Cytotoxic T cell (primary cell): Measurements from ENCODE around the genes SLC15A5, LMO3, RERGL and RECQL.

- PRO-cap, 2 experiments: no peak in any of the 2 experiments
Measured at GRCh38 chr12:16277389-16278017, at the start of gene SLC15A5. SLC15A5 (minus strand) TSS chr12:16277685.

DNA sequence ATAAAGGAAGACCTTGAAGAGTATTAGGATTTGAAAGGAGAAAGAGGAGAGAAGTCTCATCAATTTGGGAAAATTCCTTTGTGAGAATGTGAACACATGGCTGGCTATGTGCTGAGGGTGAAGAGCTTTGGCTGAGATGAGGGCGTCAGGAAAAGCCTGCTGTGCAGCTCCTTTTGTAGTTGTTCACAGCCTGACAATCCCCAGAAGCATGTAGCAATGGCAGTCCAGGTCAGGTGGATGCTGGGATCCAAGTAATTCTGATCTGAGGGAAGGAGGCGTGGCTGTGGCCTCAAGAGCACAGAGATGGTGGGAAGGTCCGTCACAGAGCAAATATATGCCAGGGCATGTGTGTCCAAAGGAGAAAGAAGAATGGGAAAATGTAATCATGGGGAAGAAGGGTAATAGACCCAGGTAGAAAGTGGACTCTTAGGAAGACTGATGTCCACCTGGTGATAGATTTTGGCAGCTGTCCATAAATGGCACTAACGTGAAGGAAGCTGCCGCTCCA lies 13.7 kb downstream of the MGST1 start:
- PRO-cap, 2 experiments: no peak in any of the 2 experiments

DNA sequence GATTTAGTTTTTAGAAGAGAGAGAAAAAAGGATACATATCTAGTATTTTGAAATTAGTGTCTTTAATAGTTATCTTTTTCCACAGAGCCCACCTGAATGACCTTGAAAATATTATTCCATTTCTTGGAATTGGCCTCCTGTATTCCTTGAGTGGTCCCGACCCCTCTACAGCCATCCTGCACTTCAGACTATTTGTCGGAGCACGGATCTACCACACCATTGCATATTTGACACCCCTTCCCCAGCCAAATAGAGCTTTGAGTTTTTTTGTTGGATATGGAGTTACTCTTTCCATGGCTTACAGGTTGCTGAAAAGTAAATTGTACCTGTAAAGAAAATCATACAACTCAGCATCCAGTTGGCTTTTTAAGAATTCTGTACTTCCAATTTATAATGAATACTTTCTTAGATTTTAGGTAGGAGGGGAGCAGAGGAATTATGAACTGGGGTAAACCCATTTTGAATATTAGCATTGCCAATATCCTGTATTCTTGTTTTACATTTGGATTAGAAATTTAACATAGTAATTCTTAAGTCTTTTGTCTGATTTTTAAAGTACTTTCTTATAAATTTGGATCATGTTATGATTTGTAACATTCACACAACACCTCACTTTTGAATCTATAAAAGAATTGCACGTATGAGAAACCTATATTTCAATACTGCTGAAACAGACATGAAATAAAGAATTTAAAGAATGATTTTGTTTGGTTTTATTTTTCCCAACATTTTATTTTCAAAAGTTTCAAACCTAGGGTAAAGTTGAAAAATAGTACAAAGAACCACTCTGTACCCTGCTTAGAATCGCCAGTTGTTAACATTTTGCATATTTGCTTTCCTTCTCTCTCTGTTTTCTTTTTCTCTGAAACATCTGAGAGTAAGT lies 16.5 kb downstream of the MGST1 start:
- PRO-cap, 2 experiments: no peak in any of the 2 experiments

DNA sequence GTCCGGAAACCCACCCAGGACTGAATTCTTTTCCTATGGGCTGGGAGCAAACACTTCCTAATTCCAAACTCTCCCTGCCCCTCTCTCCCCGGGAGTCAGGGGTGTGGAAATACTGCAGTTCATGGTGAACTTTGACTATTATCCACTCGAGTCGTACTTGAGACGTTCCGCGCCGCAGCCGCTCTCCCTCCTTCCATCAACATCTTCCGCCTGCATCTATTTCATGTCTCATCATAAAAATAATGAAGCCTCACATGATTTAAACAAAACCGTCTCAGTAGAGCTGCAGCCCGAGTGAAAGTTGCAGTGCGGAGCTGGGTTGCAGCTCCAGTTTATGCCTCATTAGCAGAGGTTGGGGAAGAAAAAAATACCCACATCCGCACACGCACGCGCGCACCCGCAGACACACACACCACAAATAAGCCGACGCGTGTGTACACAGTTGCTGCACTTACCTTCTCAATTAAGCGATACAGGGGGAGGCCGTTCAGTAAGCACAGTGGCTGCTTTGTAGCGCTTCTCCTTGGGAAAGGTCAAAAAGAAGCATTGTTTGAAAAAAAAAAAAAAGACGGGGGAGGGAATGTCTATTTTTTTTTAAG lies at the start of gene LMO3:
LMO3 (minus strand) TSS at position 552 of the 599 bp plus-strand sequence.
- PRO-cap, 2 experiments: no peak in any of the 2 experiments

DNA sequence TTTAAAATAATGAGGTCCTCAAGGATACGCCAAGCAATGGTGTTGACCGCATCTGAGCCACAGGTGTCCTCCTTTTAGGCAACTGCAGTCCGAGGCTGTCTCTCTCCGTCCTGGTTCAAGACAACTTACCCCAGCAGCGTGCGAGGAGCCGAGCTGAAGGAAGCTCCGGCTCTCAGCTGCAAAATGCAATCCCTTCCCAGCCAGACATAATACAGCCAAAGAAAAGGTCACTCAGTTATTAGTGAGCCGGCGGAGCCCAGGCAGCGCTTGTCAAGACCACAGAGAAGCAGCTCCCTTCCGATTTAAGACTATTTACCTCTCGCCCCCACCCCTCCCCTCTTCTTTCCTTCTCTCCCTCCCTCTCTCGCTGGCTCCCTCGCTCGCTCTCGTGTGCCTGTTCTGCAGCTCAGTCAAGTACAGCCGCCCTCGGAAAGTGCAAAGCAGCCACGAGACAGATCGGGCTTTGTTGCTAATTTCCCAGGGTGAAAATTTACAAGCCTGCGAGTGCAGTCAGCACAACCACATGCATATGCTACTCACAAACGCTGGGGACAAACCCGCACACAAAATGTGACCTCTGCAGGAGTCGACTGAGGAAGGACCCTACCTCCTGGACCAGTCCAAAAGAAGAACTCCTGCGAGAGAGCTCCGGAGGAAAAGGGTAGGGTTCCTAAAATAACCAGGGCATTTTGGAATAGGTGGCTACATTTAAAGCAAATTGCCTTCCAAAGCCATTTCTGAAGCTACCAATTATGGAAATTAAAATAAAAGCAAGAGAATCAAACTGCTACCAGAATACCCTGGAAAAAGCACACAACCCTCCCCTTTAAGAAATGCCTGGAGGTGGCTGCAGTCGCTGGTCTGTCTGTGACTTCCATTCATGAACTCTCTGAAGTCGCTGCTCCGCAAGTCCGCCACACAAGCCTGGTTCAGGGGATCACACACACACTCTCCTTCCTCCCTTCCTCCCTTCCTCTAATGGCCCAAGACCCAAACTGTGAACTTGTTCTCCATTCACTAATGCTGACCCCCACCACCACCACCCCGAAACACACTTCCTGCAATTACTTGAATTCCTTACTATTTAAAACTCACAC lies 596 bp upstream of the LMO3 start:
- PRO-cap, 2 experiments: no peak in any of the 2 experiments

GRCh38 chr12:17409772-17410040 lies 680.3 kb downstream of the RERGL start:
- PRO-cap, 2 experiments: no peak in any of the 2 experiments

GRCh38 chr12:18089882-18090346 lies at the start of gene RERGL:
RERGL (minus strand) TSS chr12:18090193.
- PRO-cap, 2 experiments: no peak in any of the 2 experiments

- PRO-cap, 2 experiments: no peak in any of the 2 experiments
Measured at GRCh38 chr12:18900002-18900201, 162.0 kb downstream of the CAPZA3 start.

DNA sequence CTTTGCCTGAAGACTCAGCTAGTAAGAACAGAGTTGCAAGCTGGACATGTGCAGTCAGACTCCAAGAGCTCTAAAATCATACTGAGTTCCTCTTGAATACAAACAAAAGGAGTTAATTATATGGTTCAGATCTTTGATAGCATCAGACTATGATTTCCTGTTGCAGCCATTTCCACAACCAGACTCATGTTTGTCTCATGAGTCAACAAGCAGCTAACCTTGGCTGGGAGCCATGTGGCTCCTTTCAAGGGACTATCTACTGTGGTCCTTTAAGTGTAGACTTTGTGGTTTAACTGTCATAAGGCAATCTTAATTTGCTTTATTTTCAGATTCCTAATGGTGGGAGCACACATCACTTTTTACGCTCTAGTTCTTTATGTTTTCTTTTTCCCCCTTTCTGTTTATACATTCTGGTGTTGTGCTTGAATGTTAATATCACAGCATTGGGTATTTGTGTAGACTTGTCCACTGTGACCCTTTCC lies 144.4 kb downstream of the PLEKHA5 start:
- PRO-cap, 2 experiments: peak in 1 of 2 experiments; most common minus-strand start position 83 of the sequence (in 1)

GRCh38 chr12:19307217-19308100 lies 131.8 kb upstream of the AEBP2 start:
- PRO-cap, 2 experiments: no peak in any of the 2 experiments

DNA sequence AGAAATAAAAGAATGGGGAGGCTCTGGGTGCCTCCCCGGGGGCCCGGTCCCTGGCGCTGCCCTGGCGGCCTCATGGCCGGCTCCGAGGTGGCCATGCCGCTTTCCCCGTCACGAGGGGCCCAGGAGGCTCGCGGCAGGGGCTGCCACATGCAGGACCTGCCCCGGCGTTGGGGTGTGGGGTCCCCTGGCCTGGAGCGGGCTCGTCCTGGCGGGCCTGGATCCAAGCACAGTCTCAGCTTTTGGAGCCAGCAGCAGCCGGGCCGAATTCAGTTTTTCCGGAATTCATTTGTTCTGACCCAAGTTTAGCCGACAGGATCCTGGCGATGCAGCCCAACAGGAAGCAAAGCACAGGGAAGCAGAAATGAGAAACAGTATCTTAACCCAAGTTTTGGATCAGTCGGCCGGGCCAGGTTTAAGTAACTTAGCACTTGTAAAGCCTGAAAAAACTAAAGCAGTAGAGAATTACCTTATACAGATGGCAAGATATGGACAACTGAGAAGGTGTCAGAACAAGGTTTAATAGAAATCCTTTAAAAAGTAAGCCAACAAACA lies 26.4 kb upstream of the AEBP2 start:
- PRO-cap, 2 experiments: no peak in any of the 2 experiments

DNA sequence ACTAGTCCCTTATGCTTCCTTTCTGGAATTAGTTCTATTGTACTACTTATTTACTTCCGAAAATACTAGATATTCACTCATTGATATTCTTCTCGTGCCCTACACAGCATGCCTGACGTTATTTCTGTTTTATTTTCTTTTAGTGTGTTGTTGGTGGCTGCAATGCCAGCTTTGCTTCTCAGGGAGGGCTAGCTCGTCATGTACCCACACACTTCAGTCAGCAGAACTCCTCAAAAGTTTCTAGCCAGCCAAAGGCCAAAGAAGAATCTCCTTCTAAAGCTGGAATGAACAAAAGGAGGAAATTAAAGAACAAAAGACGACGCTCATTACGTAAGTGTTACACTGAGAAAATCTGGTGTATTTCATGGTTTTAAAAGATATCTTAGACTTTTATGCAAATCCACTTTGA lies 54.4 kb downstream of the AEBP2 start:
- PRO-cap, 2 experiments: no peak in any of the 2 experiments

- PRO-cap, 2 experiments: no peak in any of the 2 experiments
Measured at GRCh38 chr12:20369417-20370635, 1.5 kb downstream of the PDE3A start.

- PRO-cap, 2 experiments: no peak in any of the 2 experiments
Measured at GRCh38 chr12:20822426-20822886, 12.0 kb downstream of the SLCO1B3 start.

DNA sequence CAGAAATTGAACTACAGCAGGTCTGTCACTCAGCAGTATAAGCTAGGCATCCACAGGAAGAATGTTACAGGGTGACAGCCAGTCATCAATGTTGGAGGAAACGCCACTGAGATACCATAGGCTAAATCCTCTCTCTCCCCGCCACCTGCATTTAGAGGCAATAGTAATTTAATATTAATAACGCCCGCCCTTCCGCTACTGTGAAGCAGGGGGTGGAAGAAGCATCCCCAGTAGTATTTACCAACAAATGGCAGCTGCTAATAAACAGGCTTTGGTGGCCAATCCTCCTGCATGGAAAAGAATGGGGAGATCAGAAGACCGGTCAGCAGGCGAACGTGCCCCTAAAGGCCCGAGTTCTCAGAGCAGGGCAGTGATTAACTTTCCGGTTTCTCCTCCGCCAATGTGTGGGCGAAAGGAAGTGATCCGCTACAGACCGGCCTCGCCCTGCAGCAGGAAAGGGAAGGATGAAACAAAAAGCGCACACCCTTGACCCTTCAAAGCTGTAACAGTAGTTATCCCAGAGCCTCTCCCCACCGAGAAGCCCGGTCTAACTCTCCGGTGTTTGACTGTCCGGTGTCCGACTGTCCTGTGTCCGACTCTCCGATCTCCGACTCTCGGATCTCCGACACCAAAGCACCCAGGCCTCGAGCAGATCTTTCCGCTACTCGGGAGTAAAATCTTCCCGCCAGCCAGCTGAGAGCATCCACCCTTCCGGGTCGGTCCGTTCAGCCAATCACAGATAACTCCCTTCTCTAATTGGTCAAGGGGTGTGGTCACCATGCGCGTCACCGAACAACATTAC lies at the start of gene RECQL:
RECQL (minus strand) TSS at position 707 of the 802 bp plus-strand sequence.
- PRO-cap, 2 experiments: peak in 2 of 2 experiments; most common plus-strand start position 195 of the sequence (in 1); most common minus-strand start position 667 of the sequence (in 2)

- PRO-cap, 2 experiments: no peak in any of the 2 experiments
Measured at GRCh38 chr12:21644724-21645463, 12.7 kb downstream of the LDHB start.

DNA sequence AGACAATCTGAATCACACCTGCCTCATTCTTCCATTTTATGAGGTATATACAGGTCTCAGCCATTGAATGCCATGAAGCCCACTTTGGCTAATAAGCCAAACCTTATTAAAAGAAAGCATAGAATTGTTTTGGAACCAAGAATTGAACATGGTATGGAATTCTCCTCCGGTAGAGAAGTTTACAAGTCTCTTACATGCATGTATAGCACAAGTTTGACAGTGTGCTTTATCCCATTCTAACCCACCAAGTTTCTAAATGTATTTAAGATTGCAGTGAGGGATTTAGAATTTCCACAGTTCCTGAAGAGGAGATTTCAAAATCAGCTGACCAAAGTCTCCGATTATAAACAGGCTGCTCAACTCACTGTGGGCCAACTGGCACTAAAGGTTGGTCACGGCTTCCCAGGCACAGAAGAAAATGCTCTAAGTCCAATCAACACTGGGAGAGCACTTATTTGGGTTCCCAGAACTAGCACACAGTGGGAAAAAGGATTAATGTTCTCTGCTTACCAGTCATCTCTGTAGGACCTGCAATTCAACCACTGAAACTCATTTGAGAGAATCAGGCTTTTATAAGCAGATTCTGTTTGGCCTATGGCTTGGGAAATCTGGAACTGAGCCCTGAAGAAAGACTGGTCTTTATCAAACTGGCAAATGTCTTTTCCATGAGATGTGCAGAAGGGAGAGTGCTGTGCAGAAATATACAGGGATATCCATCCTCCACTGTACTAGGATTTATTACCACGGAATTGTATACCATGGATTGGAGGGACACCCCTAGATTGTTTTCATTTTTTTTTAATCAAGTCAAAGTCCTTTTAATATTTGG lies 49.5 kb downstream of the ABCC9 start:
- PRO-cap, 2 experiments: no peak in any of the 2 experiments

DNA sequence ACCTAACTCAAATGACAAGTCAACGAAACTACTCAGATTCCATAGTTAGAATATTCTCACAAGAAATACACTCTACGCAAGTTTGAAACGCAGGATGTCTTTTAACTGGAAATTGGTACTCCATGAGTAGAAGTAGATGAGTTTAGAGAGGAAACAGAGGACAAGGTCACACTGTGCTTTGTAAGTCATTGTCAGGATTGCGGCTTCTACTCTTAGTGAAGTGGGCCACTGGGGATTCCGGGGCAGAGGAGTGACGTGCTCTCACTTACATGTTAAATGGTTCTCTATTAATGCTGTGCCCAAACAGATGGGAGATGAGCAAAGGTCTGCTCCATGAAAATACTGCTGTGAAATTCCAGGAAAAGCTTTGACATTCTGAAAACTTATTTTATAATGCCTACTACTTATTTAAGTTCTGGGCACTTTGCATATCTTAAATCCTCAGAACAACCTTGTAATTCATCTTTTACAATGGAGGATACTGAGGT lies 3.9 kb downstream of the ABCC9 start:
- PRO-cap, 2 experiments: no peak in any of the 2 experiments

DNA sequence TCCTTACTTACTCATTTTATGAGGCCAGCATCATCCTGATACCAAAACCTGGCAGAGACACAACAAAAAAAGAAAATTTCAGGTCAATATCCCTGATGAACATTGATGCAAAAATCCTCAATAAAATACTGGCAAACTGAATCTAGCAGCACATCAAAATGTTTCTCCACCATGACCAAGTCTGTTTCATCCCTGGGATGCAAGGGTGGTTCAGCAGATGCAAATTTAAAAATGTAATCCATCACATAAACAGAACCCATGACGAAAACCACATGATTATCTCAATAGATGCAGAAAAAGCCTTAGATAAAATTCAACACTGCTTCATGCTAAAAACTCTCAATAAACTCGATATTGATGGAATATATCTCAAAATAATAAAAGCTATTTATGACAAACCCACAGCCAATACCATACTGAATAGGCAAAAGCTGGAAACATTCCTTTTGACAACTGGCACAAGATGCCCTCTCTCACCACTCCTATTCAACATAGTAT lies 104.2 kb downstream of the CMAS start:
- PRO-cap, 2 experiments: no peak in any of the 2 experiments

DNA sequence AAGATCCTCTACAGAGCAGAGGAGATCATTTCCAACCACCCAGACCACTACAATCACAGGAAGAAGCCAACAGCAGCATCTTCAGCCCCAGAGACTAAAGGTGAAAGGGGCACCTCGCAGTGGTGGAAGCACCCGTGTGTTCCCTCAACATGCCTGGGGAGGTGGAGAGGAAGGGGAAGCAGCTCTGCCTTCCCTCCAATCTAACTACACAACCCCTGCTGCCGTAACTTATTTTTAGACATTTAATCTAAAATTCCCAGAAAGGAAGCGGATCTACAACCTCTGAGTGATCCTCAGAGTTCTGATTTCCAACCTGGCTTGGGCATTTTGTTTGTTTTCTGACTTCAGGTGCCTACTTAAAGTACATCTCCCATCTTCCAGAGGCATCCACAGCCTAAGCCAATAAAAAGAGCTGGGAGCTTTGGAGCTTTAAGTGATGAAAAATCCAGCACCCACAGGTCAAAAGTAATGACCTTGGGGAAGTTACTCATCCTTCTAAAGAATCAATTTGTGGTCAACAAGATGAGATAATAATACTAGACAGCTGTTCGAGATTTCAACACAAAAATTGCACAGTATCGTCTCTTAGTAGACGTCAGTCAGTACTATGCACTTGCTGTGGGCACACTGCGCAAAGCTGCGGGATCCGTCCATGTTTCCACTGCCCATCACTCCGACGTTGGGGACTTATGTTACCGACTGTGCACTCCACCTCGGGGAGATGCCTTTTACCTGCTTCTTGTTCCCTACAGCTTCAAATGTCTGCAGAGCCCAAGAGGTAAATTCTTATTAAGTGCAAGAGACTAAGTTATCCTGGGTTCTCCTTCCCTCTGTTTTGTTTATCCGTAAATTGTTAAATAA lies 1.4 kb downstream of the ST8SIA1 start:
- PRO-cap, 2 experiments: no peak in any of the 2 experiments